AG09319 (cell line): ENCODE measurements around the gene CREB3L4.

- RRBS, result no CpG with 5 or more reads among the region's 8 CpGs
Measured at GRCh38 chr1:153686773-153687434, 8.4 kb downstream of the NPR1 start.

DNA sequence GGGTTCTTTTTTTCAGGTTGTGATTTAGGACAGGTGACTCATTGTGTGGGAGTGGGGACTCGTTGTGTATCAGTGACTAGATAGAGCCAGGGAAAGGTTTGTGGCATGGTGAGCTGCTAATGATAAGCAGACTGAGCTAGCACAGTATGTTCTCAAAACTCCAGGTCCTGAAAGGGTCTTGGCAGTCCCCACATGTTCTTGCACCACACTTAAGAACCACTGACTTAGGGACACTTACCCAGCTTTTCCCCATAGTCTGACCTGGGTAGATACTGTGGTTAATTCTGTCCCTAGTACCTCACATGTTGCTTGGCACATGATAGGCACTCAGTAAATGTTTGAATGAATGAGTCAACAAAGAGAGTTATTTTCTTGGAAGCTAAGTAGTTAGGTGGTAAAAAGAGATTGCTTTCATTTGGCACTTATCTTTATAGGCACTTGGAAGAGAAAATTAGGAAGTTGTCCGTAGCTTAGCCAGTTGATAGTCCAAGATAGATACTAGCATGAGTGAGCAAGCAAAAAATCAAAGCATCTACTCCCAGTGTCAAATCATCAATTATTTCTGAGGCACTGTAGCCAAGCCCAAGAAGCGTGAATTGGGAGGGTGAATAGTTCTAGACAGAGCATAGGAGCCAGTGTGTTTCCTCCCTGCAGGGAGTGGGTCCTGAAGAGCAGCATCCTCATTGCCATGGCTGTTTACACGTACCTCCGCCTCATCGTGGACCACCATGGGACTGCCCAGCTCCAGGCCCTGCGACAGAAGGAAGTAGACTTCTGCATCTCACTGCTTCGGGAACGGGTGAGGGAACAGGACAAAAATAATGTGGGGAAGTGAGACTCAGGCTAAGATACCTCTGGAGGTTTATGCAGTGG, 22.8 kb downstream of the INTS3 start:
- RRBS, result no CpG with 5 or more reads among the region's 9 CpGs

DNA sequence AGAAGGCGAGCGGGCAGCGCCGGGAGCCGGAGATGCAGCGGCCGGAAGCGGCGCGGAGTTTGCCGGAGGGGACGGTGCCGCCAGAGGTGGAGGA, 521 bp downstream of the SLC27A3 start:
- RRBS, result no CpG with 5 or more reads among the region's 13 CpGs

GRCh38 chr1:153805233-153805816, 30.1 kb downstream of the SLC27A3 start:
- RRBS, result no CpG with 5 or more reads among the region's 5 CpGs

- RRBS, result no CpG with 5 or more reads among the region's 8 CpGs
Measured at GRCh38 chr1:153808432-153809171, 33.4 kb downstream of the SLC27A3 start.

DNA sequence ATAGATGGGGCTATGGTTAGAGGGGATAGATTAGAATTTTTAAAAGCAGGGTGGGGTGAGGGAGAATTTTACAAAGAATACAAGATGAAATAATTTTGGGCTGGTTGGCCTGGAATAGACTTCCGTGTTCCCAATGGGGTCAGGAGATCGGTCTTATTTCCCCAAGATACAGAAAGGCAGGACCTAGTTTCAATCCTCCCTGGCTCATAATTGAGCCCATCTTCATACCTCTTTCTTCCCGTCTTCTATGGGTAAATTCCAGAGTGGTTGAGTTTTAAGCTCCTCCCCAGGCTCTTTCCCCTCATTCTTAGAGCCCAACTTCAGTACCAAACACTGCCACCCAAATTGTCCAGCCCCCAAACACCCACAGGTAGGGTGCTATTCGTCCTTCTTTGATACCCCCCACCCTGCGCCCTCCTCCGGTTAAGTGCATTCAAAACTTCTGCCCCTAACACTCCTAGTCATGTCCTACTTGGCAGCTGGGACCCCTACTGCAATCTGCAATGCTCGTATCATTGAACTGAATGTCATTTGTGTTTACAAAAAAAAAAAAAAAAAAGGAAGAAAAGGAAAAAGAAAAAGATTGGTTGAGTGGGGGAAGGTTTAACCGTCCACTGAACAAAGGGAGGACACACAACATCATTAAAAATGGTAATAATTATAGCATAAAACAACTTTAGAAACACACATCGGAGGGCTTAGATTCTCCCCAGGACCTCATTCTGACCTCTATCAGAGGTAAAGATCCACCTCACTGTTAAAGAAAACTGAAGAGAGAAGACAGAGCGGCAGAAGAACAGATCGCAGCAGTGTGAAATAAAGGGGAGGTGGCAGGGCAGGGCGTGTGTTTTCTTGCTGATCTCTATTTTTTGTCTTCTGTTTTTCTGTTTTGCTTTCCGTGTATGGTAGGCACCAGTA, 34.2 kb downstream of the SLC27A3 start:
- RRBS, result no CpG with 5 or more reads among the region's 13 CpGs

DNA sequence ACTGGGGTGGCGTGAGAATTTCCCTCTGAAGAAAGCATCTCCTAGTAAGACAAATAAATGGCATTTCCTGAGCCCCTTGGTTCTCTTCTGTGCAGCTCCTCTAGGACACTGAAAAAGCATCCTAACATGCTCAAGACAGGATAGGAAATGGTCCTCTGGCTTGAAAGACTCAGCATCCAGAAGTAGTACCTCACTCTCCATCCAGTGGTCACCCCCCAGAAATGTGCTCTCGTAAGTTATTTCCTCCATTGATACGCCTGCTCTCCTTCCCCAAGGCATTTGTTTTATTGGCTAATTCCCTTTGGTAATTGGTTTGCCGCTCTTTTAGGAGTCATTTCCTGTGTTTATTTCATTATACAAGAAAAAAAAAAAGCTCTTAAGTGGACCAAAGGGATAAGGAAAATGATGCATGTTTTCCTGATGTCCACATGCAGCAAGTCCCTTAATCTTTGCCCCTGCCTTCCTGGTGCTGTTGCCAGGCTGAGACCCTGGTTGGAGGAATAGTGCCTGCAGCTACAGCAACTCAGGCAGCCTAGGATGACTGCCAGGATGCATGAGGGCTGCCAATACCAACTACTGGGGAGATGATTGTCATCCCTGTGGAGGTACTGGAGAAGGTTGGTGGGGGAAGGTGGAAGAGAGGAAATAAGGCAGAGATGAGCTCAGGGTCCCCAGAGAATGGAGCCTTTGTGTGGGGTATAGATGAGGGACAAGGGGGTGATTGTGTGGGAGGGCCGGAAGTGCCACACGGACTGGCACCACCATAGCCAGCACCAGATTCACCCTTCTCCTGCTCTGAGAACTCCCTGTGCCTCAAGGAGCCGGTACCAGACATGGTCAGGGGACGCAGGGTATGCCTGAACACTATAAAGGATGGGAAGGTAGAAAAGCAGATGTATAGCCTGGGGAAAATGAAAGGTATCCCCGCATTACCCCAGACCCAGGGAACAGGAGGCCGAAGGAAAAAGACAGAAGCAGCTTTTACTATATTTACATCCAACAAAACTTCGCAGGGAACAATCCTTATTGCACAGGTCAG, 6.1 kb upstream of the GATAD2B start:
- RRBS, result 42% methylated on average over 3 of the region's 11 CpGs

DNA sequence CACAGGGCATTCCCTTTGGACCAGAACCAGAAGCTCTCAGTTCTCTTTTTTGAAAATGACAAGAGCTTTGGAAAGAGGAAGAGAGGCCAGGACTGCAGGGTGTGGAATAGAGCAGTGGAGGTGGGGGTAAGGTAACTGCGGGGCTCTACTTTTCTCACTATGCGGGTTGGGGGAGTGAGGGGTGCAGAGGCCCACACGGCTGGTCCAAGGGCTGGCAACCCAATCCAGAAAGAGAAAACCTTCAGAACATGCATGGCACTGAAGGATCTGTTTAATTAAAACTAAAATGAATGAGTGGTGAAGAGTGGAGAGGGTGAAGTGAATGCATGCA, 413 bp upstream of the DENND4B start:
- RRBS, result no CpG with 5 or more reads among the region's 3 CpGs

DNA sequence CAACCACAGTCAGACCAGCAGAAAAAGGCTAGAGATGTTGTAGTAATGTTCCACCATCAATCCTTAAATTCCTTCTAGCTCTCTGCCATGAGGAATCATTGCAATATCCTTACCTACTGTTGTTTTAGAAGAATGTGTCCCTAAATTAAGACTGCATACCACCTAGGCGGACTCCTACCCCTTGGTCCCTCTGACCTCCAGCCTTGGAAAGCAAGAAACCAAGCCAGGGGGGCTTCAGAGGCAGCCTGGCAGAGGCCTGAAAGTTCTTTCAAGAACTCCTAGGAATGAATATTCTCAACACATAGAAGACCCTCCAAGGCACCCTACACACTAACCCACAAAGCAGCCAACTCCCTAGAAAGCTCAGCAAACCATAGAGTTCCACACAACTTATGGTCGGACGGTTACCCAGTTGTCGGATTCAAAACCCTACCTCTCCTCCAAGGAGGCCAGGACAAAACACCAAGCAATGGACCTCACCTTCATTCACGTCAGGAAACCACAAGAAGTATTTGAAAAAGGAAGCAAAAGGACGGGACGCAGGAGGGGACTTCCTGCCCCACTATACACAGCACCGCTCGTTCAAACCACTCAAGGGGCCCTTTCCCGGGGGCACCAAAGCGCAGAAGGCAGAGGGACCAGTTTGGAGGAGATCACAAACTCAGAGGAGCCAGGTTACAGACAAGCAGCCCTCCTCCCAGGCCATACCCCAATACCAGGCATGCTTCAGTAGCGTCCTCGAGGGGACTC, 953 bp downstream of the CRTC2 start:
- RRBS, result no CpG with 5 or more reads among the region's 13 CpGs

DNA sequence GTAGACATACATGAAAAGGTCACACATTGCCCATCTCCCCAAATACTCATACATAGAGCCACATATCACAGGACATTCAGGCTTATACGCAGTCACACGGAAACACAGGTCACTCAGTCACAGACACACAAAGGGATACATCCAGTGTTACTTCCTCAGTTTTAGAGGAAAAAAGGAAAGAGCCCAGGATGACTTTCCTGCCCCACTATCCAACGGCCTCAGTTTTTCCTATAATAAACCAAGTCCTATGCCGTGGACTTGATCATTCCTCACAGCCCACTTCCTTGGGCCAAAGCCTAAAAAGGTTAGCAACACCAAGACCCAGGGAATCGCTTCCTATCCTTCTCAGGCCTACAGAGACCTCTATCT, 1.8 kb downstream of the SLC39A1 start:
- RRBS, result no CpG with 5 or more reads among the region's 5 CpGs

GRCh38 chr1:153967118-153968087, at the start of gene CREB3L4:
Gene CREB3L4, plus strand, starts transcription at chr1:153967902.
- RRBS, result 1% methylated on average over 13 of the region's 62 CpGs

DNA sequence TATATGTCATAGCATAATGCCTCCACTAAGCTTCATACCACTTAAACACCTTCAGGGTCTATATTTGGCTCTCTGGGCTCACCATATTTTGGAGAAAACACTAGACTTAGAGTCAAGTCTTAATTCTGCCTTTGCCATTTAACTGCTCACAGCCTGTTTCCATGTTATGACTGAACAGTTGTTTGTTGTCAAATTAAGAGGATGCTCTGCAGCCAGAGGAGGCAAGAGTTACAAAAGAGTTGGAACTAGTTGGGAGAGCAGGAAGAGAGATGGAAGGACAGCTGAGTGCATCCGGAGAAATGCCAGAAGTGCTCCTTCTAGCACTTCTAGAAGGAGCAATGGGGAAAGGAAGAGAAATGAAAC, 1.9 kb downstream of the RAB13 start:
- RRBS, result no CpG with 5 or more reads among the region's 1 CpG

GRCh38 chr1:154156761-154157392, 35.0 kb downstream of the TPM3 start:
- RRBS, result no CpG with 5 or more reads among the region's 3 CpGs

DNA sequence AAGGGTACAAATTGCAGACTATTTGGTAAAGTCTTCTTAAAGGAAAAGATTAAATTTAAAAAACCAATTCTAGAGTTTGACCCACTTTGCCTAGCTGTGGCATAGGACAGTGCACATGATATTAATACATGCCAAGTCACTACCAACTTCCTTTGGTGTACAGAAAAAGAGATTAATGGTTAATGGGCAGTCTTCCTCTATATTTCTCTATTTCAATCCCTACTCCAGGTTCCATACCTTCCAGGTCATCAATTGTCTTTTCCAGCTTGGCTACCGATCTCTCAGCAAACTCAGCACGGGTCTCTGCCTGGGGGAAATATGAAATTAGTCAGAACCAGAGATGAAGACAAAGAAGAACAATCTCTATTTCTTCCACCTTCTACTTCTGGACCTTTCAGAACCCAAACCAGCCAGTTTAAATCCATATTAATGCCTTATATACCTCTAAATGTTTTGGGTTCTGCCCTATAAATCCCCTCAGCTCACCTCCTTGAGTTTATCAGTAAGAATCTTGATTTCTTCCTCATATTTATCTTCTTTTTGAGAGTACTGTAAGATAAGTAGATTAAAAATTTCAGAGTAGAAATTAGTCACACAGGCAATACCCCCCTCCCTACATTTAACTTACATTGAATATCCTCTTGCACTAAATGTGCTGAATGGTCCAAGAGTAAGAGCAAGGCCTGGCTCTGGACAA, 21.6 kb downstream of the TPM3 start:
- RRBS, result no CpG with 5 or more reads among the region's 2 CpGs

- RRBS, result no CpG with 5 or more reads among the region's 3 CpGs
Measured at GRCh38 chr1:154198964-154199509, 7.1 kb downstream of the CFAP141 start.

- RRBS, result no CpG with 5 or more reads among the region's 5 CpGs
Measured at GRCh38 chr1:154219470-154219989, 860 bp downstream of the C1orf43 start.

DNA sequence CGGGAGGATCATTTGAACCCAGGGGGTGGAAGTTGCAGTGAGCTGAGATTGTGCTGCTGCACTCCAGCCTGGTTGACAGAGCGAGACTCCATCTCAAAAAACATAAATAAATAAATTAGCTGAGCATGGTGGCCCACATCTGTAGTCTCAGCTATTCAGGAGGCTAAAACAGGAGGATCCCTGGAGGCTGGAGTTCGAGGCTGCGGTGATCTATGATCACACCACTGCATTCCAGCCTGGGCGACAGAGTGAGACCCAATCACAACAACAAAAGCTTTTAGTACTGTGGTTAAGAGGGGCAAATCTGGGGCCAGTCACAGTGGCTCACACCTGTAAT, 5.5 kb downstream of the HAX1 start:
- RRBS, result no CpG with 5 or more reads among the region's 5 CpGs

DNA sequence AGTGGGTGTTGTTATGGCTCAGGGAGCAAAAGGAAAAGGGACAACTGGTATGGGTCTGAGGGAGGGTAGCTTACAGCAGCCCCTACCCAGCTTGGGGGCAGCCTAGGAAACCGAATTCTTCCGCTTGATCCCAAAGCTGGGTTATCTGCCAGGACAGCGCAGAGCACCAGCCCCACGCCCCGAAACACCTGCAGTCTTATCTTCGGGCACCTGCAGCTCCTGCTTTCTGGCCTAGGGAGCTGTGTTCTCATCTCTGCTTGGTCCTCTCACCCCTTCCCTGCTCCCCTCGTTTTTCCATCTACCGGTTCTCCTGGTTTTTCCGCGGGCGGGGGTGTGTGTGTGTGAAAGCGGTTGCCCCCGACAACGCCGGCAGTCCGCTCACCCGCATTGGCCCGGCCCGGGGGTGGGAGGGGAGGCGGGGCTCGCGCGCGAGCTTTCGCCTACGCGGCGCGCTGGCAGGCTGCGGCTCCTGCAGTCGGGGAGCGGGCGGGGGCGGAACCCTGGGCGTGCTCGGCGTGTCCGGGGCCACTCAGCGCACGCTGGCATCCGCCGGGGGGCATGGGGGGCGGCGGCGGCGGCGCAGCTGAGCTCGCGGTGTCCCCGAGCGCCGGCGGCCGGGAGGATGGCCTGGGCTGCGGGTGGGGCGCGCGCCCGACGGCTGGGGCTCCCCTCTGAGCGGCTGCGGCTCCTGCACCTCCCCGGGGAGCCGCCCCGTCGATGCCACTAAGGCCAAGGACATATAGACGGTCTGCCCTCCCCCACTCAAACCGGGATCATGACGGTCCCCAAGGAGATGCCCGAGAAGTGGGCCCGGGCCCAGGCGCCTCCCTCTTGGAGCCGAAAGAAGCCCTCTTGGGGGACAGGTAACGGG, 3.1 kb downstream of the ATP8B2 start:
- RRBS, result 2% methylated on average over 32 of the region's 74 CpGs

DNA sequence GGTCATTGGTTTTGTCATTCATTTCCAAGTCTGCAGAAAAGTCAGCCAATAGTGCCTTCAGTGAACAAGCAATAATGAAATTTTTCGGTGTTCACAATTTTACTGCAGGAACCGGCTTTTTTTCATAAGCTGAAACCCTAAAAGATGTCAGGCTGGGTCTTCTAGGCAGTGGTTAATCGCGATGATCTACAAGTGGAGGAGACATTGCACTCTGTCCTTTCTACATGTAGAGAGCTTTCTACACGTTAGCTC, 44.5 kb upstream of the TDRD10 start:
- RRBS, result no CpG with 5 or more reads among the region's 5 CpGs

DNA sequence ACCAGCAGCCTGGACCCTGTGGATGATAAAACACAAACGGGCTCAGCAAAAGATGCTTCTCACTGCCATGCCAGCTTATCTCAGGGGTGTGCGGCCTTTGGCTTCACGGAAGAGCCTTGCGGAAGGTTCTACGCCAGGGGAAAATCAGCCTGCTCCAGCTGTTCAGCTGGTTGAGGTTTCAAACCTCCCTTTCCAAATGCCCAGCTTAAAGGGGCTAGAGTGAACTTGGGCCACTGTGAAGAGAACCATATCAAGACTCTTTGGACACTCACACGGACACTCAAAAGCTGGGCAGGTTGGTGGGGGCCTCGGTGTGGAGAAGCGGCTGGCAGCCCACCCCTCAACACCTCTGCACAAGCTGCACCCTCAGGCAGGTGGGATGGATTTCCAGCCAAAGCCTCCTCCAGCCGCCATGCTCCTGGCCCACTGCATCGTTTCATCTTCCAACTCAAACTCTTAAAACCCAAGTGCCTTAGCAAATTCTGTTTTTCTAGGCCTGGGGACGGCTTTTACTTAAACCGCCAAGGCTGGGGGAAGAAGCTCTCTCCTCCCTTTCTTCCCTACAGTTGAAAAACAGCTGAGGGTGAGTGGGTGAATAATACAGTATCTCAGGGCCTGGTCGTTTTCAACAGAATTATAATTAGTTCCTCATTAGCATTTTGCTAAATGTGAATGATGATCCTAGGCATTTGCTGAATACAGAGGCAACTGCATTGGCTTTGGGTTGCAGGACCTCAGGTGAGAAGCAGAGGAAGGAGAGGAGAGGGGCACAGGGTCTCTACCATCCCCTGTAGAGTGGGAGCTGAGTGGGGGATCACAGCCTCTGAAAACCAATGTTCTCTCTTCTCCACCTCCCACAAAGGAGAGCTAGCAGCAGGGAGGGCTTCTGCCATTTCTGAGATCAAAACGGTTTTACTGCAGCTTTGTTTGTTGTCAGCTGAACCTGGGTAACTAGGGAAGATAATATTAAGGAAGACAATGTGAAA, 36.3 kb upstream of the TDRD10 start:
- RRBS, result no CpG with 5 or more reads among the region's 14 CpGs